Duodenum (tissue), 1 donor: ENCODE results near the genes ARHGAP18, TMEM244, EPB41L2 and STX7.

DNA sequence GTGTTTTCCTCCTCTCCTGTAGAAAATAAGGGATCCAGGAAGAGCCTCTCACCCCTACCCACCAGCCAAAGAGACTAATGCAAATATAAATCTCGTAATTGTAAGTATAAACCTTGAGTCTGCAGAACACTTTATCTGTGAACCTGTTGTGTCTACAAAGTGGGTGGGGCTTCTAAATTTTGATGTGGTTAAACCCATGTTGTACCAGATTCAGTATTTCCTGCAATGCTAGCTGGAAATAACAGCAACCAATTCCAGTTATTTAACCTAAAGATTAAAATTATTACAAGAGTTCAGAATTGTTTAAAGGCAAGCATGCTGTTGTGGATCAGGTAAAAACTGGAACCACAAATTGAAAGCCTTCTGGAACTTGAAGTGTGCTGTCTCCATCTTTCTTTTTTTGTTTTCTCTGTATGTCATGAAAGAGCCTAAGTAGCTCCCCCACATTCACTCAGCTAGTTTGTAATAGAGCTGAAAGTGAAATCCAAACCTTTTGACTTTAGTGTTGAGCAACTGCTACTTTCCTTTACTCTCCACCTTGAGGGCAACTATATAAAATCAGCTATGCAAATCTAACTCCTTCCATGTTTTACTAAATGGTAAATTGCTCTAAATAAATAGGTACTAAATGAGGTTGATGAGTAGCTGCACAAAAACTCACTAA is 17.8 kb upstream of the THEMIS start:
- PRO-cap = no peak

GRCh38 chr6:128352429-128353273 is 167.7 kb downstream of the PTPRK start:
- PRO-cap = no peak

DNA sequence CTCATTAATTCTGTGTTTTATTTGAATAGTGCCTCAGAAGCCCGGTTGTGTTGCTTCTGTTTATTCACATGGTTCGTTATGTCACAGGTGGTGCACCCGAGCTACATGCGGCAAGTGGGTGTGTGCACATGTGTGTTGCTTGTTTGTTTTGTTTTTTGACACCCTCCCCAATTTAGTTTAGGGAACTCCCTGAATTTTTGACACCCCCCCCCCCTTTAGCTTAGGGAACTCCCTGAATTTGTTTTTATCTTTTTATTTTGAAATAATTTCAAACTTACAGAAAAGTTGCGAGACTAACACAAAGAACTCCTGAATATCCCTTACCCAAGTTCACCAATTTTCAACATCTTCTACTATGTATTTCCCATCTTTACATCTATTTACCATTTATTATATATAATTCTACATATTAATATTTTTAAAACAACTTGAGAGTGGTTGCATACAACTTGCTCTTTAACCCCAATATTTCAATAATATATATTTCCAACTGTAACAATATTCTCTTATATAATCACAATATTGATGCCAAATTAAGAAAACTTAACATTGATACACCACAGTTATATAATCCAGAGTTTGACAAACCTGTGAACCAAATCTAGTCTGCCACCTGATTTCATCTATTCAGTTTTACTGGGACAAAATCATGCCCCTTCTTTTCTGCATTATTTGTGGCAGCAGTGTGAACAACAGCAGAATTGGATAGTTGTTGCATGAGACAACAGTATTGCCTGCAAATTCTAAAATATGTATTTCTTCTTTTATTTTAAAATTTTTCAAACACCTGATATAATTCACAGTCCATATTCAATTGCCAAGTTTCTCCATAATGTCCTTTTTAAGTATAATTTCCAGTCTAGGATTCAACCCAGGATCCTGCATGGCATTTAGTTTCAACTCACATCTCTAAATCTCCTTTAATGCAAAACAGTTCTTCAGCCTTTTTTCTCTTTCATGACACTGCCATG is 47.9 kb downstream of the PTPRK start:
- PRO-cap = no peak

GRCh38 chr6:128885421-128885882 is 2.5 kb downstream of the LAMA2 start:
- PRO-cap = no peak

- PRO-cap = no peak
These were observed 5.3 kb downstream of the LAMA2 start for GRCh38 chr6:128888194-128888733.

- PRO-cap = no peak
These were observed 93.1 kb downstream of the LAMA2 start for GRCh38 chr6:128975759-128976634.

GRCh38 chr6:129246268-129246869 is 363.4 kb downstream of the LAMA2 start:
- PRO-cap = no peak

- PRO-cap = no peak
These were observed 63.3 kb downstream of the ARHGAP18 start for GRCh38 chr6:129646575-129647111.

DNA sequence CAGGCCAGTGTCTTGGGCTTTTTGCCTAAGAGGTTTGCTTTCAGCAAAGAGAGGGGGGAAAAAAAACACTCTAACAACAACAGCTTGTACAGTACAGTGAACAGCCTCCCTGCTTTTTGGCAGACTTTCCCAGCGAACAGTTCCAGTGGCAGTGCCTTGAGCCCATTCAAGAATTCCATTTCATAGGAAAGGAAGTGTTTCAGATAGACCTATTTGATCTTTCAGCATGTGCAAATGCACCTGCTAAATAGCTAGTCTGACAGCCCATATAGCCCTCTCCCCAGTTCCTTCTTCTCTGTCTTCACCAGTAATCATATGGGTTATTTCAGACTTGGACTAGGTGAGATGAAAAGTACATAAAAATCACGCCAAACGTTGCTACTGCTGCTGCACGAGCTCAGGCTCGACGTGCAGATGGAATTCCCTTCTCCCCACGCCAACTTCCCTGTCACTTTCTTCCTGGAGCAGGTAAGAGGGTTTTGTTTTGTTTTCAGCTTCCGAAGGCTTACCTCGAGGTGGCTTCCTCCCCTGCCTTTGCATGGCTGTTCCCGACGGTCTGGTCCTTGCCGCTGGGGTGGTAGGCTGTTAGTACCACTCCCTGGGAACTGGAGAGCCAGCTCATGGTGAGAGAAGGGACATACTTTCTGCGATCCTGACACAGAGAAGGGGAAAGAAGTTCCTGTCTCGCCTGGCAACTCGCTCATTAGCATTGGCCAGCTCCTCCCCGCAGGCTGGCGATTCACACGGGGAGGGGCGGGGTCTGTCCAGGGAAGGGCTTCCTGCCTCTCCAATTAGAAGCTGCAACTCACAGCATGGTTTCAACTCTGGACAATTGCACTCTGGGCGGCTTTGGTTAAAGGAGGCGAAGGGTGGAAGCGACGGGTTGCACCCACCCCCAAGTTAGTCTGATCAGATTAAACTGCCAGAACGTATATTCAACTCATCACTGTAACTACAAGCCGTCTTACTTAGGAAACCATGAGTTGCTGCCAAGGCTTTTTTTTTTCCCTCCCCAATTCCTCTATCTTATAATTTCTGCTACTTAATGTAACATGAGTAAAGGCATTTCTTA is at the start of gene ARHGAP18:
ARHGAP18 (minus strand) TSS at position 663 of the 1,072 bp plus-strand sequence.
- PRO-cap = unidirectional peak, minus-strand start at position 297 of the sequence; bidirectional peak, plus-strand start at position 856 of the sequence, minus-strand start at position 705 of the sequence

DNA sequence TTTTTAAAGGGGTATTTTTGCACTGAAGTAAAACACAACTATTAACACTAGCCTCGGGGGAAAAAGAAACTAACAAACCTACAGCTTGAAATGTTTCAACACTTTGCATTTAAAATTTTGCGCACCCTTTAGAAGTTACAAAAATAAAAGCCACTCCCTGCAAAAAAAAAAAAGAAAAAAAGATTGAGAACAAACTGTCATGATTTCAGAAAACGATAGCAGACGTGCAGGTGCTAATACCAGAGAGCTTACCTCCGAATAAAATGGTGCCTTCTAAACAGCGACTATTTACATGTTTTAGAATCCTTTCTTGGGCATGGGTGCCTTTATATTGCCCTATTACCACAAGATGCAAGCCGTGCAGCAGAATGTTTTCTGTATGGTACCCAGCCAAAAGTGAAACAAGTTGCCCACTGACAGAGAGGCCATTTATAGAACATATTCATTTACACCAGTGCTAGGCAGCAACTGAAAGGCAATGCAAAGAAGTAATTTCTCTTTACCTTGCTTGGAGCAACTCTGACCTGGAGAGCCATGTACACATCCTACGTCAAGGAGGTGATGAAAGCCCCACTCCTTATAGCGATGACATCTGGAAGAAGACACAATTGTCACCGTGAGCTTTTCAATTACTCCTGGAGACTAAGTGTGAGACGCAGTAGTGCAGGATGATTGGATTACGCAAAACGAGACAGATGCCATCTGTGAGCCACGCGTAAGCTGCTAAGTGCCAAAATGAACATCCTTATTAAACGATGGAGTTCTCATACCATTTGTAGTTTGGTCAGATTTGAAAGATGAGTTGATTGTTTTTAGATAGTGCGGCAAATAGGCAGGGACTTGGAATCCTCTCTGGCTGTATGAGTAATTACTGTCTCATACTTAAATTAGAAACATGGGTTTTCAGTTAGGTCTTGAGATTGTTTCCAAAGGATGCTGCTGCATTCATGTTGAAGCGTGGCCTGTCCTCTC is at the start of gene TMEM244:
TMEM244 (minus strand) TSS at position 663 of the 972 bp plus-strand sequence.
- PRO-cap = no peak

DNA sequence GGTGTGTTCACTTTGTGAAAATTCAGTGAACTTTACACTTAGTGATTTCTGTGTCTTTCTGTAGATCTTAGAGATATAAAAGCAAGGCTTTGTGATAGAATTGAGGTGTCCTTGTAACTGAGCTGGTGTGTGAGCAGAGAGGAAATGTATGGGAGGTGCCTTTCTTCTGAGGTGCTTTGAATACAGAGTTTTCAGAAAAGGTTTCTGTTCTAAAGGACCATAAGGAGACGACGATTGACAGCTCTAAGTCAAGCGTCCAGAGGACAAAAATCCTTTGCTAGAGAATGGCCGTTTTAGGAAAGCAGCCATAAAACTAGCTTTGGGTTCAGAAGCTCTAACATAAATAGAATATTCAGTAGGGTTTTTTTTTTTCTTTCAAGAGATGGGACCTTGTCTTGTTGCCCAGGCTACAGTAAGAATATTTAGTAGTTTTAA is 90.3 kb downstream of the SAMD3 start:
- PRO-cap = no peak

DNA sequence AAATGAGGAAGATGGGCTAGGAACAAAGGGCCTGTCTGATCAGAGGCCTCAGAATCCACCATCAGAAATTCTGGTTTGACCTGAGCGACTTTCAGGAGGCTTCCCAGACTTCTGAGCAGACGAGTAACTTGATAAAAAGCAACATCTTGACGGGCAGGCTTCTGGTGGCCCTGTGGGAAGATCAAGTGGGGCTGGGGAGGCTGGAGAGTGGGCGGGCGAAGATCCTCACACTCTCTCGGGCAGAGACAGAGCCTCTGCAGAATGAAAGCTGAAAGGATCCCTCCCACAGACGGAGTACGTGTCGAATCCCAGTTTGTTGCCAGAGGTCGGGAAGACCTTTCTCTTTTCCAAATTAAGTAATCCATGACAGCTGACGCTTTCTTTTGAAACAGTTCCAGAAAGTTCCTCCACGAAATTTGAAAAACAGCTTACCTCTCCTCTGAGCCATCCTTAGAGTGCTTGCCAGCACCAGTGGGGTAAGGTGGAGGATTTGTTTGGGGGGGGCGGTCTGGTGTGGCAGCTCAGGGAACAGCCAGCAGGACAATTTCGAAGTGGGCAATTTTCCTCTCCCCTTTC is 155.7 kb upstream of the SMLR1 start:
- PRO-cap = no peak

DNA sequence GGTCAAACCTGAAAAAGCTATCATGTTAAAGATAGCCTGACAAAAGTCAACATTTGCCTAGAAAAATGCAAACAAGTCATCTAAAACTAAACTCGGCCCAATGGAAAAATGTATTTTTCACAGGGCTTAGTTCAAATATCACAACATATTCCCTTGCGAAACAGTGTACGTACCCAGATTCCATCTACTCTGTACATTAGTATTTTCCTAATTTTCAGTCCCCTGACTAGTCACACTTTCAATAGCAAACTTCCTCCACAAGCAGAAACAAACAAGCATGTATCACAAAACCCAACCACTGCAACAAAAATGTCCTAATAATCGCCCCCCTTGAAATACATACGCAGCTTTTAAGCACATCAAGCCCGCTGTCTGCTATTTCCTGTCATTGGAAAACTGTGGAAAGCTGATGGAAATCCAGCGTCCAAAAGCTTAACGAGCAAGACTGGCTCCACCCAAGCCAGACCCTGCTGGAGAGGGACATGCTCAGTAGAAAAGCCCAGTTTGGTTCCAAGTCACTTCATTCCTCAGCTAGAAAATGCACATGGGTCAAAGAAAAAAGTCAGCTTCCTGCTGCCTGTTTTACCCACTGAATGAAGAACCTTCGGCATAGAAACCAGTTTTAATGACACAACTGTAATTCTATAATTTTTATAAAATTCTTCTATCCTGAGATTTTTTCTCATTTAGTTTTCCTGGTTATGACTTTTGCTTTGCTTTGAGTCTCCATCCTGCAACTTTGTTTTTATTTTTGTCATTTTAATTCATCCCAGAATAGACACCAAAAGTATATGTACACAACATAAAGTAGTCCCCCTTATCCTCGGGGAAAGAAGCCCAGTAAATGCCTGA is 92.9 kb downstream of the EPB41L2 start:
- PRO-cap = no peak

GRCh38 chr6:131062720-131063332 is at the start of gene EPB41L2:
Gene EPB41L2 (minus strand): TSS chr6:131063245.
- PRO-cap = bidirectional peak, plus-strand start at chr6:131063474, minus-strand start at chr6:131063245

DNA sequence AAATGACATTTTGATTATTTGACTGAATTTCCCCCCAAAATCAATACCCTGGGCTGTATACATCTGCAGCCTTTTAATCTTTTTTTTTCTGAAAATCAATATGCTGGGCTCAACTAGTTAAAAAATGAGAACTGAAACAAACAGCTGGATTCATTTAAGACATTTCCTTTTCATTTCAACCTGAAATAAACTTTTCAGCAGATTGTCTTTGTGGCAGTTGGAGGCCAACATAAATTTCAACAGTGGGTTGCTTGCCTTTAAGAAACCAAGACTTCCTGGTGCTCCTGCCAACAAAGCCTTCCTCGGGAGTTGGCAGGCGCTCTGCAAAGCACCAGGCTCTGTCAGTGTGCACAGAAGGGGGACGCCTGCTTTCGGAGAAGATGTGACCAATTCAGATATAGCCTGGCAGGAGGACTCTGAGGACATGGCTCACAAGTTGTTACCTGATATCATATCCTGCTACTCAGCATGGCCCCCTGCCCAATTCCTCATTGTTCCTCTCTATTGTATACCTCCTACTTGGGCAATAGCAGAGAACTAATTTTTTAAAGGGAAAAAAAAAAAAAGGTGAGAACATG is 204.6 kb upstream of the ARG1 start:
- PRO-cap = no peak

GRCh38 chr6:131586526-131587479 is 13.8 kb downstream of the ARG1 start:
- PRO-cap = no peak

DNA sequence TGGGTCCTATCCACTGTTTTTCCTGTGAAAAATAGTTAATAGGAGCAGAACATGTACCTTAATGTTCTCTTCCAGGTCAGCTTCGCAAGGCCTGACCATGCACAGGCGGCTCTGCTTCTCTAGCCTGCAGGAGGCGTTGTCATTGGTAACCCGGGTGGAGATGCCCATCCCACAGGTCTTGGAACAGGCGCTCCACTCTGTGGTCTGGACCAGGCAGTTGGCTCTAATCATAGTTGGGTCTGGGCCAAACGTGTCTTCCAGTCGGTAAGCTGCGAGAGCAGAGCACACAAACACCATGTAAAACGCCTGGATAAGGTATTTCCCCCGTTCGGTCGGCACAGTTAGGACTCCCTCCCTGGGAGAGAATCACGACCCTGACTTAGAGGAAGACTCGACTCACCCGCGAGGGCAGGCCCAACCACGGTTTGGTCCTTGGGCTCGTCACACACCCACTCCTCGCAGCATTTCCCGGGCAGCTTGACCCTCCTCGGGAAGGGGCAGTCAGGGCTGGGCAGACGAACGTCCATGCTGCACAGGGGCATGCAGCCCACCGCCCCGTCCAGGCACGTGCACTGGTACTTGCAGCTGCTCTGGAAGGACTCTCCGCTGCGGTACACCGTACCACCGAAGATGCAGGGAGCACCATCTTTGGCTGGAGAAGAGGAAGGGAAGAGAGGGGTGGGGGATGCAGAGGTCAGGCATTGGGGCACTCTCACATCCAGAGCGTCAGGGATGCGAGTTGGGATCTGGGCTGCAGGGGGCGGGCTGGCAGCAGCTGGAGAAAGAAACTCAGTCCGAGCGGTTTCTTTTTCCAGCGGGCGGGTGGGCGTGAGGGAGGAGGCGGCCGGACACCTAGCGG is 1.1 kb downstream of the CCN2 start:
- PRO-cap = no peak

DNA sequence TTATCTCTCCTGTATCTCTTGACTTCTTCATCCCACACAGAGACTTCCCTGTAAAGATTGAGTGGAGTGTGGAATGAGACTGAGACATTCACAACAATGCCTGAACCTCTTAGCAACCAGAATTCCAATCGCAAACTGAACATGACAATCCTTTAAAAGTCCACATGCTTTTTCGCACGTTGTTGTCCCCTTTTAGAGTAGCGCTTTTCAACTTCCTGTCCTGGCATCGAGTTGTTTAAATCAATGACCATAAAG is 194.2 kb upstream of the CCN2 start:
- PRO-cap = no peak

GRCh38 chr6:132399700-132400215 is 1.5 kb downstream of the MOXD1 start:
- PRO-cap = no peak

DNA sequence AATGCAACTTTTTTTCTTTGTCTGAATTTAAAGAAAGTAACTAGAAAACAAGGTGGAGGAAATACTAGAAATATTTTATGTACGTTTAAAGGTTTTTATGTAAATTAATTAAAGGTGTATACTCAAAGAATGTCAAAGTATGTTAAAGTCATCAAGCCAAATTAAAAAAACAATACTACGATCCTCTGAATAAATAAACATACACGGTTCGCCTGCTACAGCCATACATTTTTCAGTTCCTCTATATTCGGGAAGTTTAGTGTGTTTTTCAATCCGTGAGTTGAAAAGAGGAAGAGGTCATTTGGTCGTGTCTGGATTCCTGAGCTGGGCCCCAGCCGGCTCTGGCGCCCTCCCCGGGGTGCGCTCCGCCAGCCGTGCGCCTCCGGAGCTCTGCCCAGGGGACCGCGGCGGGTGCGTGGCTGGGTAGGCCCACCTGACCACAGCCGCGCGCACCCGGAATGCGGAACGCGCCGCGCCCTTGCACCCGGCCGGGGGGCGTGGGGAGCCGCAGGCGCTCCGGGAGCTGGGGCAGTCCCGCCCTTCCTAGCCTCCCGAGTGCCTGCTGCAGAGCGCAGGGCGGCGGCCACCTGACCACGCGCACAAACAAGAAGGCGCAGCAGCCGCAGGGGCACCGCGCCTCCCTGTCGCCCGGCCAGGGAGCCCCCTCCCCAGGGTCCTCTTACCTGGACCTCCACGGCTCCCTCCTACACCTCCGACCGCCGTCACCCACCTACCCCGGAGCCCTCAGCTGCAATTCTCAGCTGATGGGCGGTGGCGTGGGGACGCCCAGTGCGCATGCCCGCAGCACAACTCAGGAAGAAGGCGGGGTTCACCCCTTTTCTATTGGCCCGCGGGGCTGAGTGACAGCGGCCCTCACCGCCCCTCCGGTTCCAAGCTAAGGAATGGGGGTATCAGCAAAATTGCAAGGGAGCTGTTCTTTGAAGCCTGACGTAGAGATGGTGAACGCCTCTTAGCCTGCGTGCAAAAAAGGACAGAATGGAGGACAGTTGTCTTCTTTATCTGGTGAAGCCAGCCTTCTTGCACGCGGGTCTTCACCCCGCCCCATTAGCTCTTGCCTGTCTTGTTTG is at the start of gene STX7:
STX7 (minus strand) TSS at position 793 of the 1,088 bp plus-strand sequence.
- PRO-cap = unidirectional peak, plus-strand start at position 300 of the sequence; bidirectional peak, plus-strand start at position 567 of the sequence, minus-strand start at position 384 of the sequence; bidirectional peak, plus-strand start at position 941 of the sequence, minus-strand start at position 759 of the sequence